Frontal cortex (tissue), 2 donors: Measurements from ENCODE around the gene DDX27.

GRCh38 chr20:48971865-48972359, 50.4 kb downstream of the ARFGEF2 start:
- RAMPAGE, long total RNA: no peak

GRCh38 chr20:48974489-48974900, 53.0 kb downstream of the ARFGEF2 start:
- RAMPAGE, long total RNA: no peak

DNA sequence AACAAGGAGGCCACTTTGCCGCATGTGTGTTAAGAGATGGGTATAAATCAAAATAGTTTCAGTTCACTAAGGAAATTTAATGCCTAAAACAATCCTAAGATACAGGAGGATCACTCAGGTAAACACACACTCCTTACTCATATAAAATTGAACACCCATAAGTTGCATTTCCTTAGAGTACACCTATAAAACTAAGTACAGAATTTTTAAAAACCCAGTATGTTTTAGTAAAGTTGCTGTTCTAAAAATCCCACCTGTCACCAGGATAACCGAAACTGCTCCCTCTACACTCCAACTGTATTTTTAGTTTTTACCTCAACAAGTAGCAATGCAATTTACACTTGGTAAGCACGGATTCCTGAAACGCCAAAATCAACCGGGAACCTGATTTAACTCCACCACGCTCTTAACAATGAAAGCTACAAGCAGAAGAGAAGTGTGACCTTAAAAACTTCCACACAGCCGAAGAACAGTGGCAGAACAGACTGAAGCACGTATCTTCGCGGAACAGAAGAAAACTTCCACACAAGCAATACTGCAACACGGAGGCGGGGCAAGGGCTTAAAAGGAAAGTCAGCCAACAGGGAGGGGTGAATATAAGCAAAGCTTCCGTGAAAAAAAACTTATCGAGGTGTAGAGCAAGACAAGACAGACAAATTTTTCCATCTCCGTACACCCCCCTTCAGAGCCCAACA, 1.6 kb downstream of the STAU1 start:
- RAMPAGE, long total RNA: no peak

DNA sequence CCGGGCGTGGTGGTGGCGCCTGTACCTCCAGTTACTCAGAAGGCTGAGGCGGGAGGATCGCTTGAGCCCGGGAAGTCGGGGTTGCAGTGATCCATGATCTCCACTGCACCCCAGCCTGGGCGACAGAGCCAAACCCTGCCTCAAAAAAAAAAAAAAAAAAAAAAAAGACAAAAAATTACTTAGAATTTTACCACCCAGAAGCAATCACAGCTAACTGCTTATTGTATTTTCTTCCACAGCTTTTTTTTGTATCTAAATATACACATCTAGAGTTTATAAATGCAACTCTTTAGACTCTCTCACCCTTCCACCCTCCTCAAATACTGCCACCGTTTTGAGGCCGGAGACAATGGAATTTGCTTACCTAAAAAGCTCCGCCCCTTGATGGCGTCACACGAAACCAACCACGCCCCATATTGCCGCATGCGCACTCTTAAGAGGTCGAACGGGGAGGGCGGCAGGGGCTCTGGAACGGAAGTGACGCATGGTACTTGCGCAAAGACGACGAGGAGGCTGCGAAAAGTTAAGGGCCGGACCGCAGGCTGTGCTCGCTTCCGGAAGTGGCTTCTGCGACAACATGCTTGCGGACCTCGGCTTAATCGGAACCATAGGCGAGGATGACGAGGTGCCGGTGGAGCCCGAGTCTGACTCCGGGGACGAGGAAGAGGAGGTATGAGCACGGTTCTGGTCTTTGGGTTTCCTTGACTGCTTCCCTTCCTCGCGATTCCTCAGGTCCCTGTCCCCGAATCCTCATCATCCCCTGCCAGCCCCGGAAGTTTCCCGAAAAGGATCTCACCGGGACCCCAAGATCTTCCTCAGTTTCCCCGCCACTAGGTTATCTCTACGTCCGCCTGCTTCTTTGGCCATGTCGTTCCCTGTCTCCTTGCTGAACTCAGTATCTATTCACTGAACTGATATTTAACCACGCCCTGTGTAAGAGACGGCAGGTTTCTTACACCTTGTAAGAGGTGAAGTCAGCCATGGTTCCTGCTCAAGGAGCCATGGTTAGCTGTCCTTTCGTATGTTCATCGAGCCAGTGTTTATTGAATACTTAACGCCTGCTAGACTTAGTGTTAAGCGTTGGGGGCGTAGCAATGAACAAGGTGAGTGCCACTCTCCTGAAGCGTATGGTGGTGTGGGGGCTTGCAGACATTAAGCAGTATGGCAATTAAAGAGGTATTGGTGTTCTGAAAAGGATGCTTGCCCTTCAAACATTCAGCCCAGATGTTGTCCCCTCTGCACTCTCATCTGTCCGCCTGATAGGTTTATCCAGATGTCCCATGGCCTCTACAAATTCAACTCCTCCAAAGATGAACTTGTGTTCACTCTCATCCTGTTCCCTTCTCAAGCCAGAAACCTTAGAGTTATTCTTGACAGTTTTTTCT, at the start of gene DDX27:
Gene DDX27 (plus strand): TSS at position 545 of the 1,385 bp plus-strand sequence.
- RAMPAGE, long total RNA: start-site peak on the plus strand centred at position 540 of the sequence, 66 bp wide, 1,089 and 214 reads in 2 replicates

- RAMPAGE, long total RNA: no peak
Observed at GRCh38 chr20:49275948-49276934, 1.6 kb downstream of the ZNFX1 start.

GRCh38 chr20:49284143-49284381, 6.2 kb upstream of the ZNFX1 start:
- RAMPAGE, long total RNA: no peak

DNA sequence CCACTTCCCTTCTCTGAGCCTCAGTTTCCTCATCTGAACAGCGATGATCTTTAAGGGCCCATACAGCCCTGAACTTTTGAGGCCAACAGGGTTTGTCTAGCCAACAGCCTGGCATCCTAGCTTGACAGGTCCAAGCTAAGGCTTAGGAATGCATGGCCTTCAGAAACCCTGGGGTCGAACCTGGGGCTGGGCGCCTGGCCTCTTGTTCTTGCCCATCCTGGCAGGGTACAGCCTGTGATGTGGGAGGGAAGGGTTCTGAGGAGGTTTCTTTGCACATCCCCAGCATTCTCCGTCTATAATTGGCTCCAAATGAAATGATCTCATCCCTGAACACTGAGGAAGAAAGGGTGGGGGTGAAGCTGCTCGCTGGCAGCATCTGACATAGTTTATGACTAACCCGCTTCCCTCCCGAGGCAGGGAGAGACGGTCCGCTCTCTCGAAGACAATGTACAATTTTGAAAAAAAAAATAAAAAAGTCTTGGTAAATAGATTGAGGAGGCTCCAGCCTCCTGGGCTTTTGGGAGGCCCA, 67.1 kb upstream of the ZNFX1 start:
- RAMPAGE, long total RNA: no peak

GRCh38 chr20:49414956-49416007, 67.2 kb downstream of the KCNB1 start:
- RAMPAGE, long total RNA: no peak

- RAMPAGE, long total RNA: no peak
Observed at GRCh38 chr20:49466228-49466623, 16.2 kb downstream of the KCNB1 start.

DNA sequence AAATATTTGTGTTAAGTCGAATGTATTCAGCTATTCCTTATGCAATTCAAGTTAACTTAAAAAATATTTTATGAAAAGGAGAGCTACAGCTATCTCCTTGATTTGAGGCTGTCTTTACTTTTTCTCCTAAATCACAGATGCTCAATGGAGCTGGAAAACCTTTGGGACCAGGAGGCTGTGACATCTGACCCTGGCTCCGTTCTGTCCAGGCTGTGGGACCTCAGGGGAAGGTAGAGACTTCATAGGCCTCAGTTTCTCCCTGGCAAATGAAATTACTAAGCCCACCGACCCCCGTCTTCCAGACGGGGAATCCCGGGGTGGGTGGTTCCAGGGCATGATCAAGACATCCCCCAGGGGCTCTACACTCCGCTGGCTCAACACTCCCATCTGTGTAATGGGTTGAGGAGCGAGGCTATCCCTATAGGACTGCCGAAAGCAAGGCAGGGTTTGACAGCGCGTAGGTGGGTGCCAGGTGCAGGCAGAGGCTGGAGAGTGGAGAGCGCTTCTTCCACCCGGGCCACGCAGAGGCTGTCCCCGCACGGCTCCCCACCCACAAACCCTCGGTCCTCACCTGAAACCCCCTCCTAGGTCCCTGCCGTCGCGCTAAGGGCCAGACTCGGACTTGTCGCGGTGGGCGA, 661 bp downstream of the PTGIS start:
- RAMPAGE, long total RNA: no peak

DNA sequence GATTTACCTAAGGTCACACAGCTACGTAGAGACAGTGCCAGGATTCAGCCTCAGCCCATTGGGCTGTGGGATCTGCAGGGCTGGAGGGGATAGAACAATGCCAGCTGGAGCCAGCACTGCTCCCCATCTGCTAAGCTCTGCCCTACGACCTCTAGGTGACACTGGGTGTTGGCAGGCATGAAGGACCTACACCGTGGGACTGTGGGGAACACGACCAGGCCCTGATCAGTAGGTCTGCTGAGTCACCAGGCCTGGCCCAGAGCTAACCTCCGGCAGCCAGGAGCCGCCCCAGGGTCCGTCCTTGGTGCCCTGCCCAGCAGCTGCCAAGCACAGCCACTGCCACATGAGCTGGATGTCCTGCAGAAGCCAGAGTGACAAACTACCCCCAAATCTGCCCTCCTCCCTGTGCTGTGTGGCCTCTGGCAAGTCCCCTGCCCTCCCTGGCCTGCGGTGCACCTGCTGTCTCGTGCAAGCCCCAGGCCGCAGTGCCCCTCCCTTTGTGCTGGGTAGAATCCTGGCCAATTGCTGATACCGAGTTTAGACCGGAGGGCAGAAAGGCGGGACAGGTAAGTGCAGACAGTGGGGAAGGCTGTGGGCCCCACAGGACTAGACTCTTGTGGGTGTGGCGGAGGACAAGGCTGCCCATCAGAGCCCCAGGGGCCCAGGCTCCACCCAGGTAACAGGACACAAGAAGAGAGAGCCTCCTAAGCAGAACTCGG, 47.7 kb upstream of the PTGIS start:
- RAMPAGE, long total RNA: no peak

DNA sequence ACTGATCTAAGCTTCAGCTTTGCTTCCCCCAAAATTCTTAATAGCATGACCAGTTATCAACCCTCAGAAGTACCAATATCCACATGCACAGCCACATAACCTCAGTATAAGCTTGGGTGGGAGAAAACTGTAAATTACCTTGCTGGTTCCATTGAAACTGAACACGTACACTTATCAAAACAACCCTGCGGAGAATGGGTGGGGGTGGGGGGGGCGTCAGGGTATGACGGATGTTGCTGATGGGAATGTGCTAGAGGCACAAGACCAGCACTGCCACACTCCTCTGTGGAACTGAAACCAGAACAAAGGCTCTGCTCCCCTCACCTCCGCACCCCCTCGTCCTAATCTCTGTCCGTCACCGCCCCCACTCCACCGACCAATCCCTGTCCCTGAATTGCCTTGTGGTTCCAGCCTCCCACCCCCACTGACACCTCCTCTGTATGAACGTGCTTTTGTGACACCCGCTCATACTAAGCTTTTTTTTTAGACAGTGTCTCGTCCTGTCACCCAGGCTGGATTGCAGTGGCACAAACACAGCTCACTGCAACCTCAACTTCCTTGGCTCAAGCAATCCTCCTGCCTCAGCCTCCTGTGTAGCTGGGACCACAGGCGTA, 45.2 kb downstream of the B4GALT5 start:
- RAMPAGE, long total RNA: no peak

GRCh38 chr20:49669932-49670242, 43.8 kb downstream of the B4GALT5 start:
- RAMPAGE, long total RNA: no peak

DNA sequence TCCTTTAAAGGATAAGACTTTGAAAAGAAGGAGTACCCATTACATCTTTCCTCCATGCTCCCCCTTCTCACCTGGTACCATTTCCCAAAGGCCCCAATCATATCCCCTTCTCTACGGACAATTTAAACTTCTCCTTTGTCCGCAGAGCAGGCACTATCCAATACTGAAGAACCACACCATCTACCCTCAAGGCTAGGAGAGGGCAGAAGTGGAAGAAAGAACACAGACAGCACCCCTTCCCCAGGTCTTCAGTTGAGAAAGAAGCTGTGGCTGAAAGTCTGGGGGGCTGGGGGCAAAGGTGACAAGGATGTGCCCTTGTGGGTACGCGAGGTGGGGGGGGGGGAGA, 1.2 kb downstream of the B4GALT5 start:
- RAMPAGE, long total RNA: no peak

DNA sequence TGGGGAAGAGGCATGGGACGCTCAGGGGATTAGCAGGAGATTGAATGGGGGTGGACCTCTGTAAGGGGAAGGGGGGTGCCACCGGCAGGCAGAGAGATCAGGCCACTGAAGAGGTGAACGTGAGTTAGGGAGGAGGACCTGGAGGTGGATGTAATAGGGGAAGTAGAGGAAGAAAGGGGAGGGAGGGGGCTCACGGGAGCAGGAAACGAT, 921 bp downstream of the B4GALT5 start:
- RAMPAGE, long total RNA: no peak

- RAMPAGE, long total RNA: no peak
Observed at GRCh38 chr20:49765026-49765548, 47.5 kb upstream of the SLC9A8 start.

DNA sequence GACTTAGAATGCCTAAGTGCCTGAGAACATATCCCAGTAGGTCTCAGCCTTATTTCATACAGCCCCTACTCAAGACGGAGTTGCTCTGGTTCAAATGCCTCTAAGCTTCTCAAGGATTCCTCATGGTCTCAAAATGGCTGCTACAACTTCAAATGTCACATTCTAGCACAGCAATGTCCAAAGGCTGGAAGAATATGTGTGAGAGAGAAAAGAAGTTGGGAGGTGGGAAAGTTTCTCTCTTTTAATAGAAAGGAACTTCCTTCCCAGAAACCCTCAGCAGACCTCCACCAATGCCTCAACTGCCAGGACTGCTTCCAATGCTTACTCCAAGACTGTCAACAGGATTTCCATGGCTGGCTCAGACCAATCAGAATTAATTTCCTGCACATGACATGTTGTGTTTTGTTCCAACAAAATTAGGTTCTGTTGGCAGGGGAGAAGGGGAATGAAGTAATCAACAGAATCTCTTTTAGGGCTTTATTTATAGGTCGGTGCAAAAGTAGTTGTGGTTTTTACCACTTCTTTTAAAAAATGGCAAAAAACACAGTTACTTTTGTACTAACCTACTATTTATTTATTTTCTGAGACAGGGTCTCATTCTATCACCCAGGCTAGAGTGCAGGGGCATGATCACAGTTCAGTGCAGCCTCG, 46.4 kb upstream of the SLC9A8 start:
- RAMPAGE, long total RNA: no peak

GRCh38 chr20:49832848-49833047, 20.1 kb downstream of the SLC9A8 start:
- RAMPAGE, long total RNA: no peak

- RAMPAGE, long total RNA: no peak
Observed at GRCh38 chr20:49888119-49889088, 26.9 kb downstream of the SPATA2 start.

GRCh38 chr20:49890697-49891582, 24.4 kb downstream of the SPATA2 start:
- RAMPAGE, long total RNA: no peak